Neuron (in vitro differentiated cells): ENCODE measurements around a stretch of chr15.

- PRO-cap: no peak
Measured at GRCh38 chr15:67068670-67069708, 3.6 kb downstream of the SMAD3 start.

GRCh38 chr15:67101760-67102454 lies 36.5 kb downstream of the SMAD3 start:
- PRO-cap: no peak

GRCh38 chr15:67185636-67186851 lies 68.4 kb downstream of the AAGAB start:
- PRO-cap: no peak

GRCh38 chr15:67193274-67194293 lies 60.9 kb downstream of the AAGAB start:
- PRO-cap: no peak

DNA sequence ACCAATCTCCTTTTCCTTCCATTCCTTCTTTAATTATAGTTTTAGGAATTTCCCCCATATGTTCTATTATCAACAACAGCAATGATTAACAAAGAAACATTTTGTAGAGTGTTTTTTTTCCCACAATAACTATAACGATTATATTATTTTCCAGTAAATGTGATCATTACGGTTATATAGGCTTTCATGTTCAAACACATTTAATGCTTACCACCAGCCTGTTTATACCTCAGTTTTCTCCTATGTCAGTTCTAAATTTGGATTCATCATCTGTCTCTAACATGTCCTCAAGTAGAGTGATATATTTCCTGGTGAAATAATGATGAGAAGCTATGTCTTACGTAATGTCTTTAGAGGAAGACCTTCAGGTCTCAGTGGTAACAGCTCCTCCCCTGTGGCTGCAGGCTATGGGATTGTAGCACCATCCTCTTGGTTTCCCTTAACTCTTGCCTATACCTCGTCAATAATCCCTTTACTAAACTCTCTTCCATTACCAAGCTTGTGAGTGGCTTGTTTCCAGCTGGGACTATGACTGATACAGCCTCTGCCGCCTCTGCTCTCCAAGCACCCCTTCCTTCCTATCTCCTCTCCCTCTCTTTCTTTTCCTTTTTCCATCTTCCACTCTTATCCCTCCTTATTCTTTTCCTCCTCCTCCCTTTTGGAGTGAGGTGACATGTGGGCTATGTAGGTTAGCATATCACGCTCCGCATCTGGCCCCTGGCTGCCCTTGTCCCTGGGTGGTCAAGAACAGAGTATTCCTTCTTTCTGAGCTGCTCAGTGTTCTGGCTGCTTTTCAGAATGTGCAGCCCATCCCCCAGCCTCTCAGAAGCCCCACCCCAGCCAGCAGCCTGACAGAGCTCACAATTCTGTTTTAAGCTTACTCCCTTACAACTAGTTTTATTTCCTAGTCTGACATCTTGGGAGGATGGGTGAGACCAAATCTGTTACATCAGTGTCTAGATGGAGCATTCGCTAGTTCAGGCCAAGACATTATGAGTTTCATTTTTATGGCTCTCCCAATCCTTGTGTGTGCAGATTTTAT lies 89.3 kb downstream of the SKOR1 start:
- PRO-cap: bidirectional peak, plus-strand start at position 513 of the sequence, minus-strand start at position 537 of the sequence; bidirectional peak, plus-strand start at position 901 of the sequence, minus-strand start at position 756 of the sequence

GRCh38 chr15:67945867-67946913 lies 107.9 kb upstream of the PIAS1 start:
- PRO-cap: no peak

- PRO-cap: bidirectional peak, plus-strand start at chr15:67968418, minus-strand start at chr15:67968288
Measured at GRCh38 chr15:67967815-67968548, 86.1 kb upstream of the PIAS1 start.

DNA sequence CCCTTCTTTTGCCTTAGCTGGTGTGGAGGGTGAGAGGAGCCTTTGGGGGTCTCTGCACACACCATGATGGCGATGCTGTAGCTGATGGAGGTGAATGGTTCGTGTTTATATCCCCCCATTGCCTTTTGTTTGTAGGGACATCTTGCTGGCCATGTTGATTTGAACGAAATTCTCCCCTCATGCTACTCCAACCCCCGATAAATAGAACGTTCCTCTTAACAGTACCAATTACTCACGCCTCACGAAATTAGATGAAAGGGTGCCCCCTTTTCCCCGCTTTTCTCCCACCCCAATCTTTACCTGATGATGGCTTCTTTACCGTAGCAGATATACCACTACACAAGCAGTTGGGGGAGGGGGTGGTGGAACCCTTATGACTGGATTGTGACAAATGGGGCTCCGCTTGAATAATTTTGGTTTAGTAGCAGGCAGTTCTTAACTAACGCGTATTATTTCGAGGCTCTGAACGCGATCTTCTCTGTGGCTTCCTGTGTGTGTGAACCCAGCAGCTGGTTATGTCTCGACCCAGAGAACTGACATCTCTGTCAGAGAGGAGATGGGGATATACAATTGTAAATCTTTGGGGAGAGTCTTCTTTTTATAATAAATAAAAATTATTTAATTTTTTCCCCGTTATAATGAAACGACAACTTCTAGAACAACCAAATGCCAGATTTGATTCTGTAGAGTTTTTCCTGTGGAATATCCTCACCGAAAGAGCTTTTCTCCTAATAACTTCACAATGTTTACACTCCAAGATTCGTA lies 1.2 kb downstream of the PIAS1 start:
- PRO-cap: bidirectional peak, plus-strand start at position 128 of the sequence, minus-strand start at position 83 of the sequence; bidirectional peak, plus-strand start at position 449 of the sequence, minus-strand start at position 517 of the sequence

DNA sequence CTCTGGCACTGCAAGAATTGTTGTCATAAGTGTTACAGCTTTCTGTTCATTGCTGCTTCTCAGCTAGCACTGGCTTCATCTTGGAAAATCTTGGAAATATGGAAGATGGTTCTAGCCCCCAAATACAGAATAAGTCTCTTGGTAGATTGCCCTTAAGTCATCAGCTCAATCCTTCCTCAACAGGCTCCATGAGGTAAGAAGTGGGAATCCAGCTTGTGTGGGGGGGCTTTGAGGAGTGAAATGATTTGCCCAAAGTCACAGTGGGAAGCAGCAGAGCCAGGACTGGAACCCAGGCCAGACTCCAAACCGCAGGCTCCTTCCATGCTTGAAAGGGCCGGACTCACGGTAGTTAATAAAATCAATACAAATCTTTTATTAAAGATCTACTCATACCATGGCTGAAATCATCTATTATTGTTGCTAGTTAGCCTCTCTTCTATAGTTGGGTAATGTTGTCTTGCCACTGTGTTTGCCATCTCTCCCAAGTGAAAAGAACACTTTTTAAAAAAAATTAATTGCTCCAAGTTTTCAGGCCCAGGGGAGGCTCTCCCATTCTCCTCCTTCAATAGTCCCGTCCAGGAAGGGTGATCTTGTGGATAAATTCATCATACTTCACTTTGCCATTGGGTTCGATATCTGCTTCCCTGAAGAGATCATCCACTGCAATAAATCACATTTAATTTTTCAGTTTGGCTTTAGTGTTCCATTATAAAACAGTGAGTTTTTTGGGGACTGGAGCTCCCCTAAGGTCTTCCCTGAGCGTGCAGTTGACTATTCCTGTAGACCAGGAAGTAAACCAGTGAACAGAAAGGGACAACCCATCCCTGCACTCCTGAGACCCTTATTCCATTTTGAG lies 11.5 kb downstream of the CALML4 start:
- PRO-cap: no peak

DNA sequence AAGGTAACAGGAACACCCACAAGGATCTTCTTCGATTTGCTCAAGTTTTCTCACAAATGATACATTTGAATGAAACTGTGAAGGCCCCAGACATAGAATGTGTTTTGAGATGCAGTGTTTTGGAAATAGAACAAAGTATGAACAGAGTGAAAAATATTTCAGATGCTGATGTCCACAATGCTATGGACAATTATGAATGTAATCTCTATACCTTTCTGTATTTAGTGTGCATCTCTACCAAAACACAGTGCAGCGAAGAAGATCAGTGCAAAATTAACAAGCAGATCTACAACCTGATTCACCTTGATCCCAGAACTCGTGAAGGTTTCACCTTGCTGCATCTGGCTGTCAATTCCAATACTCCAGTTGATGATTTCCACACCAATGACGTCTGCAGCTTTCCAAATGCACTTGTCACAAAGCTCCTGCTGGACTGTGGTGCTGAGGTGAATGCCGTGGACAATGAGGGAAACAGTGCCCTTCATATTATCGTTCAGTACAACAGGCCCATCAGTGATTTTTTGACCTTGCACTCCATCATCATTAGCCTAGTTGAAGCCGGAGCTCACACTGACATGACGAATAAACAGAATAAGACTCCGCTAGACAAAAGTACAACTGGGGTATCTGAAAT lies 13.1 kb downstream of the FEM1B start:
- PRO-cap: no peak

DNA sequence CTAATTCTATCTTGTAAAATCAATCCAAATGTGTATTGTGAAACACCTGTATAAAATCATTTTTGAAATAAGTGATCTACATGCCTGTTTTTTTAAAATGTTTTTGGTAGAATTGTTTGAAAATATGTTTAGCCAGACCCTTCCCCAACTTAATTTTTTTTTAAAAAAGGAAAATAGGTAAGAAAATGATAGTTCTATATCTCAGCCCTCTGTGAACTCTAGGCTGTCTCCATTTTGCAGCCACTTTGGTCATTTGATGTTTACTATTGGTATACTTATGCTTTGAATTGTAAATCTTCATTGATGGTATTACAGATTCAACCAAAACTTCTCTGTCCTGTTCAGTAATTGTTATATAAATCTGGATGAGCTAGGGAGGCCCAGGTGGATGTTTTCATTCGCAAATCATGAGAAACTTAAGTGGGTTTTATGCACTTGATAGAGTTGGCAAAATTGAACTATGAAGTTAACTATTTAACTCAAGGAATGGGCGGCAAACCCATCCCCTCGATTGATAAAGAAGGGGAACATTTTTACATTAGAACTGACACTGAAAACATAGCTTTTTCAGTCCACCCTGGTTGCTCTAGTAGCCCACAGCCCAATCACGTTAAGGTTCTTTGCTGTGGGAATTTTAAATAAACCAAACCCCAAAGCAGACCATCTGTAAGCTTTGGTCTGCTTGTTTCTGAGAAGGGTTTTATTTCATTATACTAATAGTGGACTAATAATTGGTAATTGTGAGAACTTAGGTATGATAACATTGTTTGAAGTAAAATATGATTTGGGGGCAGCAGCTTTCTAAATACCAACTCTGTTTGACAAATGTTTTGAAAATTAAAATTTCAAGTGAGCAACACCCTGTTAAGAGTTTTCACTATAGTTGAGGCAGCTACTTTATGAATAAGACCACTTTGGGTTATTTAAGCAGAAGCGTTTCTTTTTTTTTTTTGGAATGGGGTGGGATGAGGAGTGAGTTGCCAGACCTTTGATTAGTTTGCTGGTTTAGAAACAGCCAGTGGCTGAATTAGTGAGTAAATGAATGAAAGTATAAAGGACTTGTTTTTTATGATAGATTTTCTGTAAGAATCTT lies 16.5 kb downstream of the FEM1B start:
- PRO-cap: no peak

DNA sequence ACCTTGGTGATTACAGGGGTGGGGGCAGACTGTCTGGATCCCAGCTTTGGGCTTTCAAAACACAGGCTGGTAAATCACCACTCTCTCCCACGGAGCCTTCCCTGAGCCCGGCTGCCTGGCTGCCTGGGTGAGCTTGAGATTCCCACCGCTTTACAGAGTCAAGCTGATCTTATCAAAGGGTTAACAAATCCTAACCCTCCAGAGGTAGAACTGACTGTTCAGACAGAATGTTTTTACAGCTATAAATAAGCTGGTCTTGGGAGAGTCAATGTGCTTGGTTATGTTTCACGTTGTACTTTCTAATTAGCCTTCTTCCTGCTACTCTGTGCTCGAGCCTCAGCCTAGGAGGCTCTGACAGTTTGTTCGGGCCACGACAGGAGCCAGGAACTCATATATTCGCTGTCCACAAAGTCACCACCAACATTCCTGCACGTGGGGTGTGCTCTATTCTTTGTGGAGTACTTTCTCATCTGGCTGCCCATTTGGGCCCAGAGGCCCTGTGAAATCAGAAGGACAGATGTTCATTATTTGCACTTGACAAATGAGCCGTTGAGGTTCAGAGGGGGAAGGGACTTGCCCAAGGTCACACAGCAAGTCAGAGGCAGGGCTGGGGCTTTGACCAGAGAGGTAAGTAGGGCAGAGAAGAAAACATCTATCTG lies 63.5 kb downstream of the FEM1B start:
- PRO-cap: no peak

- PRO-cap: no peak
Measured at GRCh38 chr15:68479315-68479817, 47.4 kb upstream of the ITGA11 start.

DNA sequence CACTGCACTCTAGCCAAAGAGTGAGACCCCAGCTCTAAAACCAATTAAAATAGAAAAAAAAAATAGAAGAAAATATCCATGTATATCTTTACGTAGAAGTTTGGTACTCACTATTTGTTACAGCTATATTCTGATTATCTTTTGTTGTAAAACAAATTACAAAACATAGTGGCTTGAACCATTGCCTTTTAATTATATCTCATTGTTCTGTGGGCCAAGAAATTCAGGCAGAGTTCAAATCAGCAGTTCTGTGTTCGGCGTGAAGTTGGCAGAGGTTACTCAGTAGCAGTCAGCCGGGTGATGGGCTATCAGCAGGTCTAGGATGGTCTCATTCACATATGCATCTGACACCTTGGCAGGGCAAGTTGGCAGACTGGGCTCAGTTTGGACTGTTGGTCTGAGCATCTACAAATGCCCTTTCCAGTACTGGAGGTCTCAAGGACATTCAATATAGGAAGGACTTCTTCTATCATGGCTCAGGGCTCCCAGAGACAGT lies 51.1 kb upstream of the ITGA11 start:
- PRO-cap: no peak

DNA sequence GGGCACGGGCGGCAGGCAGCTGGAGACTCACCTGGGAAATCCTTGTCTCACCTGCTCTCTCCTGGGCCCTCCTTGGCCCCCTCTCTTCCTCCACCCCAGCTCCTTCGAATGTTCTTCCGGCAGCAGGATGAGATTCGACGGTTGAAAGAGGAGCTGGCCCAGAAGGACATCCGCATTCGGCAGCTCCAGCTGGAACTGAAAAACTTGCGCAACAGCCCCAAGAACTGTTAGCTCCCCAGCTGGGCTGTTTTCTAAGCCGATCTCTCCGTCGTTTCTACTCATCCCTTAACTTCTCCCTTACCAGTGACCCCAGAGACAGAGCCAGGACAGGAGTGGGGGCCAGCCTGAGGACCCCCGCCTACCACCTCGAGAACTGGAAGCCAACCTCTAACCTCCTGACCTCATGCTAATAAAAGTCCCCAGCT lies 94.9 kb downstream of the ANP32A start:
- PRO-cap: no peak

DNA sequence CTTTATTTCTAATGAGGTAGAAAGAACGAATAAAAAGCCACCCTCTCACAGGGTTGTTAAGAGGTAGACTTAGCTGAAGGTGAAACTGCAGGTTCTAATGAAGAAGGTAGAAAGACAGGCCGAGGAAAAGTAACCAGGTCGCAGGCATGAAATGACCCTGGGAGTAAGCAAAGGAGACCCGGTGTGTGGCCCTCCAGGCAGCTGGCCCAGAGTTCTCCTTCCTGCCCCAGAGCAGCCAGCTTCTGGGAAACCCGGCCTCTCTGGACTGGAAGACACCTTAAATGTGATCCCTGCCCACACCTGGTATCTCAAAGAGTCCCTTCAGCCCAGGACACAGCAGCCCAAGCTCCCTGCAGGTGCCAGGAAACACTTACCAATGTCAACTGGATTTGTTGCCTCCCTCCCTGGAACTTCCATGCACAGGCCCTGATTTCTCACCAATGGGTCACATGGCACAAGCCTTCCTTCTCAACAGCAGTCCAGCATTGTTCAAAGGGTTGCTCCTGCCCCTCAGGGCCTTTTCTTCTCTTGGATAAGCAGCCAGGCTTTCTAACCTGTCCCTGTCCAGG lies 31.7 kb downstream of the ANP32A start:
- PRO-cap: no peak

- PRO-cap: no peak
Measured at GRCh38 chr15:69059908-69060287, 45.4 kb downstream of the NOX5 start.

DNA sequence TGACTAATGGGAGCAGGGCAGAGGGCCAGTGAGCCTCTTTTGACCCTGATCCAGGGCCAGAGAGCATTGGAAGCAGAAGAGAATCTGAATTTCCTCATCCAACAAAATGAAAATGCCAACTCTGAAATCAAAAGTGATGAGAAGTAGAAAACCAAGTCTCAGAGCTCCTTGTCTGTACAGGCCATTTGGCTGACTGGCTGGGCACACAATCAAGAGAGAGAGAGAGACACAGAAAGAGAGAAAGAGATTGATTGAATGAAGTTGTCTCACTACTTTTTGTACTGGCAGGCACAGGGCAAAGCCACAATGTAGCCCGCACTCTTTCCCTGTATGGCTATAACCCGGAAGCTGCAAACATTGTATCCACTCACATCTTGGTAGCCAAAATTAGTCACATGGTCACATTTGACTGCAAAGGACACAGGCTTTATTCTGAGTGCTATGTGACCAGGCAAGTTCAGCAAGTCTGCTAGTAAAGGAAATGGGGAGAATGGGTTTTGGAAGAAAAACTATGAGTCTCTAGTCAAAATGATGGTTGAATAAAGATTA lies 31.5 kb upstream of the GLCE start:
- PRO-cap: no peak

DNA sequence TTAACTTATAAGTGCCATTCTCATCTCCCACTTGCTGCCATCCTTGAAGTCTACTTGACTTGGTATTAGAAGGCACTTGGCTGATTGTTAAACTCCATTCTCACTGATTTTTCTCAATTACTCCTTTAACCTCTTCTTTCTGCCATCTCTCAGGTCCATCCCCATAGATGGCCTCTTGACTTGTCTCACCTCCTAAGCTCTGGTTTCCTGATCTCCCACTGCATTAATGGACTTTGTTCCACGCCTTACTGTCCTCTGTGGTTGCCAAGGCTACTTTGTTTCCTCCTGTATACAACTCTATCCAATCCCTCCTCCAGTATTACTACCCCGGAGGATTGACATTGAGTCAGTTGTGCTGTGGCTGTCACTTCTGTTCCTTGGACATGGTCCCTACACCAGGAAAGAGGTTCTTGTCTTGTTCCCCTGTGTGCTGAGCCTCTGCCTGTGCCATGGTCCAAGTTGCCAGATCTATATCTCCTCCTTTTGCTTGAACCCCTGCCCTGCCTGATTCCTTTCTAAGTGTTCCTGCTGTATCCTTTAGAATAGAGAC lies 10.6 kb upstream of the GLCE start:
- PRO-cap: no peak

- PRO-cap: no peak
Measured at GRCh38 chr15:69154630-69155256, 5.7 kb upstream of the GLCE start.